Iris pigment epithelial cell (primary cell): Measurements from ENCODE around the gene ADD1.

DNA sequence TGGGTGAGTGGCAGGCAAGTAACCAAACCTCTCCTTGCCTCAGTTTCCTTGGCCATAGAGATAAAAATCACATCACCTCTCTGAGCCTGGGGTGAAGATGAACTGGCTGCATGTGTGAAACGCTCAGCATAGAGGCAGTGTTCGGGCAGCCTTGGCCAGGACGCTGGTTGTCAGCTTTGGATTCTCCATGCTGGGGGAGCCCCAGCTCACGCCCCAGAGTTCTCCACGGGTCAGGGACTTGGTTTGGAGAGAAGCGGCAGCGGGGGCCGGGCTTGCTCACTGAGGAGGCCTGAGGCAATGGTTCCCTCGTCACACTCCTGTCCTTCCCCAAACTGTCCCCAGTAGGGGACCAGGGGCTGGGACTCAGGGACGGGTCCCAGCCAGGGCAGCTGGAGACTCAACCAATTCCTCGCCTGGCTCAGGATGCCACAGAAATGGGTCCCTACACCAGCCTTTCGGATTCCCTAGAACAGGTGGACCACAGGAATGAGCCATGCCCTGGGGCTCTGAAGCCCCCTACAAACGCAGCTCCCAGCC lies 1.6 kb downstream of the MXD4 start:
- RRBS = no CpG with 5 or more reads among the region's 13 CpGs

GRCh38 chr4:2333233-2333618 lies 71.3 kb upstream of the MXD4 start:
- RRBS = no CpG with 5 or more reads among the region's 11 CpGs

DNA sequence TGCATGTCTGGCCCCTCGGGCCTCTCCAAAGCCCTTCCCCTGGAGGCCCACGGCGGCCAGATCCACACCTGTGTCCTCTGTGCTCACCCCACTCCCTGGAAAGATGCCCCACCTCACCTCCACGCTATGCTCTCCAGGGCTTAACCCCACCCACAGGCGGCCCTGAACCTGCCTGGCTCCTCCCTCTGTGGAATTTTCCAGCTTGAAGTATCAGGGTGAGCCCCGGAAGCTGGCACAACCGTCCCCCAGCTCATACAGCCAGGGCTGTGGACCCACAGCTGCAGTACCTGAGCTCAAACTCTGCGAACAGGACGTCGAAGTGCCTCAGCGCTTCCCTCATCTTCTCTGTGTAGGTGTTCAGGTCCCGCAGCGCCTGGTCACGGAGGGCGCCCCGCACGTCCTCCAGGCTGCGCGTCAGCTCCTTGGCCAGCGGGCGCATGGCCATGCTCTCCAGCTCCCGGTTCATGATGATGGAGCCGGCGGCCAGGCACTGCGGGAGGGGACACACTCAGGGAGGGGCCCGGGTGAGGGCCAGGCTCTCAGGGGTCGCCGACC lies 77.3 kb upstream of the MXD4 start:
- RRBS = 56% methylated on average over 4 of the region's 28 CpGs

GRCh38 chr4:2363183-2364110 lies 55.0 kb downstream of the ZFYVE28 start:
- RRBS = no CpG with 5 or more reads among the region's 16 CpGs

GRCh38 chr4:2389651-2390081 lies 28.8 kb downstream of the ZFYVE28 start:
- RRBS = no CpG with 5 or more reads among the region's 11 CpGs

- RRBS = no CpG with 5 or more reads among the region's 16 CpGs
Observed at GRCh38 chr4:2484679-2485515, 16.0 kb downstream of the RNF4 start.

DNA sequence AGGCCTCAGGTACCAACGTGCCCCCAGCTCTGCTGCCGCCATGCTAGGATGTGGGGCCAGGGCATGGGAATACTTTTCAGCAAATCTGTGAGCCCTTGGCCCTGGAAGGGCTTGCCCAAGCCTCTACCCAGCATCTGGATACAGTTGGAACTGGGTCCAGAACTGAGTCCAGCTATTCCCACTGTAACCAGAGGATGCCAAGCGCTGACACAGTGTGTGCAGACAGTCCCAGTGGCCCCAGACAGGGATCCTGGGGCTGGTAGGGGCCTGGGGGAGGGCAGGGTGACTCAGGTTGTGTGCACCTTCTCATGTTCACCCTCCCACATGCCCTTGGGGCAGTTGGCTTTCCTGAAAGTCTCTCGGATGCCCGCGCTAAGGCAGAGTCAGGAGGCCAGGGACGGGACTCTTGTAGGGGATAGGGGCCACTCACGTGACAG lies 23.8 kb upstream of the FAM193A start:
- RRBS = no CpG with 5 or more reads among the region's 8 CpGs

DNA sequence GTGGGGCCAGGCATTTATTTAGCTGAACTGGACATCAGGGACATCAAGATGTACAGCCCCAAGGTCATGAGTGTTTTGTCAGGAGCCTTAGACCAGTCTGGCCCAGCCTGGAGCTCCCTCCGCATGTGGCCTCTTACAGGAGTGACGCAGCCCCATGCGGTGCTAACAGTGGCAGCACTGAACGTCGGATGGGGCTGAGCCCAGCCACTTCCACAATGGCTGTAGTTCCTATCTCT lies 2.1 kb upstream of the SH3BP2 start:
- RRBS = no CpG with 5 or more reads among the region's 5 CpGs

DNA sequence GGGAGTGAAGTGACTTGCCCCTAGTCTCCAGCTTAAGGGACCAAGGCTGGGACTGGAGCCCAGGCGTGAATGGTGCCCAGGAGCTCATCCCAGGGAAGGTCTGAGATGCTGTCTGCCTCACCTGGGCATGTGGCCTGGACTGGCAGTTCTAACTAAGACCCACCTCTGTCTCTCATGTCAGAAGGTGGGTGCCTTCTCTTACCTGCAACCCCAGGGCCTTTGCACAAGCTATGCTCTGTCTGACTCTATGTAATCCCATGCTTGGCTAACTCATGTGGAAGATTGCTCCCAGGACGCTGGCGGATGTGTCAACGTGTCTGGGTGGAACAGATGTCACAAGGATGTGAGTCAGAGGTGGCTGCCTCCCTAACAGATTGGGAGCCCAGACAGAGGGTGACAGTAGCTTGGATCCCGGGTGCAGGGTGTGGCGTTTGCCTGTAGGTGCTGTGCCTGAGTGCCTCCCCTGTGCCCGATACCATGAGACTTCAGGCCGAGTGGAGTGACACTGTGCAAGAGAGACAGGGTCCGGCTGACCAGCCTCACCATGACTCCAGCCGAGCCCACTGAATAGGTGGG lies 10.7 kb downstream of the SH3BP2 start:
- RRBS = no CpG with 5 or more reads among the region's 10 CpGs

GRCh38 chr4:2817427-2817695 lies 24.5 kb downstream of the SH3BP2 start:
- RRBS = no CpG with 5 or more reads among the region's 3 CpGs

- RRBS = 100% methylated on average over 3 of the region's 34 CpGs
Observed at GRCh38 chr4:2824449-2825276, 19.0 kb upstream of the ADD1 start.

GRCh38 chr4:2843544-2844130 lies at the start of gene ADD1:
Gene ADD1, plus strand, starts transcription at chr4:2843844.
- RRBS = 2% methylated on average over 34 of the region's 76 CpGs

- RRBS = no CpG with 5 or more reads among the region's 8 CpGs
Observed at GRCh38 chr4:2877773-2878413, 34.2 kb downstream of the ADD1 start.

GRCh38 chr4:2898921-2900265 lies 35.2 kb downstream of the MFSD10 start:
- RRBS = no CpG with 5 or more reads among the region's 22 CpGs

- RRBS = 98% methylated on average over 3 of the region's 40 CpGs
Observed at GRCh38 chr4:2931532-2932398, 2.9 kb downstream of the MFSD10 start.

DNA sequence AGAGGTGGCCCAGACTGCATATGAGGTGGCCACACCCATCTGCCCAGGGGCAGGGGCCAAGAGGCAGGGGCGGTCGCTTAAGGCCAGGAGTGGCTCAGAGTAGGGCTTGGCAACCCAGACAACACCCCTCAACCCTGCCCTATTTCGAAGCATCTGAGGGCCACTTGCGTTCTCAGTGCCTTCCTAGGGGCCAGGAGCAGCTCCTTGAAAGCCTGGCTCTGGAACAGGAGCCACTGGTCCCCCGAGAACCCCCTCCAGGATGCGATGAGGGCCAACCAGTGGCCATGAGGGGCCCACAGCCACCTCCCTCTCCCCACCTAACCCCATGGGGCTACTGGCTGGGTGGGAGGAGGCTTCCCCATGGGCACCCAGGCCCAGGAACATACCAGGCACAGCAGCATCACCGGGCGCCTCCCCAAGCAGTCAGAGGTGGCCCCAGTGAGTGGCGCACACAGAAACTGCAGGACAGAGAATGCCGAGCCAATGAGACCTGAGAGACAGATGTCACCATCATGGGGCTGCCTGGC lies 1.8 kb downstream of the MFSD10 start:
- RRBS = no CpG with 5 or more reads among the region's 10 CpGs

DNA sequence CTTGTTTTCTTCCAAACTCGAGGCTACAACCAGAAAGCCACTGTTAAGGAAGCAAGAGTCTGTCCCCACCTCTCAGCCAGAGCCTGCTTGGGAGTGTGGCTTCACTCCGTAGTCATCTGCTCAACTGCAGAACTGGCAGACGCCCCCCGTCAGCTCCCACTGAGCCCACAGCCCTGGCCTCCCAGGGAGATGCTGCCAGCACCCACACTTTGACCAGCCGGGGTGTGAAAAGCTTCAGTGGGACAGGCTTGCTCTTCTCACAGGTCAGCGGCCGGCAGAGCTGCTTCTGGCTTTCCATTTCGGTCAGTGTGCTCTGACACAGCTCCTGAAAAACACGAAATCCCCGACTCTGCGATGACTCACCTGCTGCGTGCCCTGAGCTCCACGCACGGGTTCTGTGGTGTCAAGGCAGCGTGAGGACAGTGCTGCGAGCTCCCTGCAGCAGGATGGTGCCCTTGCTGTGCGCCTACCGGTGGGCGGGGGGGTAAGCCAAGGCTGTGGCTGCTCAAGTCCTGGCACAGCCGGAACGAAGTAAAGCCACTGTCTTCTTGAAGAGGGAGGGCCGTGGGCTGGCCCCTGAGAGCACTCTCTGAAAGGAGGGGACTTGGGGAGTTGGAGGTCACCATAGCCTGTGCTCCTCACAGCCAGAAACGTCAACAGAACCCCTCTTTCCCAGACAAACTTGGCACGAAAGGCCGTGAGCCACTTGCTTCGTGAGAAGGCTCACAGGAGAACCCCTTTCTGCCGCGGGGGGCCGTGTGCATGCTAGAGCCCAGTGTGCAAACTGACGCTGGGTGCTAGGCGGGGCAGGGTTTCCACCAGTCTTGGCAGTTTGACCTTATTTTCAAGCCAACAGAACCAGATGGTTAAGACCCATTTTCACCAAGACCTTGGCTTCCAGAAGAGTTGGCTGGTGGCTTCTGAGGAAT lies 5.0 kb upstream of the MFSD10 start:
- RRBS = 88% methylated on average over 3 of the region's 31 CpGs

GRCh38 chr4:2949885-2950505 lies 13.2 kb downstream of the NOP14 start:
- RRBS = no CpG with 5 or more reads among the region's 22 CpGs

DNA sequence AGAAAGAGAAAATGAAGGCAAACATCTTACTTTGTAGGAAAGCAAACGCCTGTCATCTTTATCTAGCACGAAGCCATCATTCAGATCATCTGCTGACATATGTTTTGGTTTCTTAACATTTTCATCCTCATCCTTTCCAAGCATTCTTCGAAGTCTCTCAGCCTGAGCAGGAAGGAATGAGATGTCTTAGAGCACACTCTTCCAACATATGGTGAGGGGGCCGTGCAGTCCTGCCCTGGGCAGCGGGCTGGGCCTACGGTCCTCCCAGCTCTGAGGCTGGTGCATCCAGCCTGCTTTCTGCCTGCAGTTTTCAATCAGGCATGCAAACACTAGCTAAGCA lies 12.2 kb downstream of the NOP14 start:
- RRBS = no CpG with 5 or more reads among the region's 6 CpGs

DNA sequence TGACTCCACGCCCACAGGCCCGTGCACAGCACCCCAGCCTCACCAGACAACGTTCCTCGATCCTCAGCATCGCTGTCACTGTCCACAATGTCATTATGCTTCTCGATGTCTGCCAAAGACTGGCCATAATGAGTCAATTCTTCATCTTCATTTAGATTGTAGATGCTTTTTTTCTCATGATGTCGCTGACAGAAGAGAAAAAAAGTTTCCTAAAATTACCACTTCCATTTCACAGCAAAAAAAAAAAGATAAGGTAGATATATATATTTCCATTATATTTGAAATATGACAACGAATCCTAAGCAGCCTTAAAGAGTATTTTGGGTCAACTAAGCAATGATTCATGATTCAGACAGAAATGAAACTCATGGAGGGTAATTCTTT lies 6.6 kb downstream of the NOP14 start:
- RRBS = no CpG with 5 or more reads among the region's 8 CpGs